Metastatic Breast Carcinoma in the Brain (tissue), 10 donors: ENCODE measurements around the gene INSIG1.

DNA sequence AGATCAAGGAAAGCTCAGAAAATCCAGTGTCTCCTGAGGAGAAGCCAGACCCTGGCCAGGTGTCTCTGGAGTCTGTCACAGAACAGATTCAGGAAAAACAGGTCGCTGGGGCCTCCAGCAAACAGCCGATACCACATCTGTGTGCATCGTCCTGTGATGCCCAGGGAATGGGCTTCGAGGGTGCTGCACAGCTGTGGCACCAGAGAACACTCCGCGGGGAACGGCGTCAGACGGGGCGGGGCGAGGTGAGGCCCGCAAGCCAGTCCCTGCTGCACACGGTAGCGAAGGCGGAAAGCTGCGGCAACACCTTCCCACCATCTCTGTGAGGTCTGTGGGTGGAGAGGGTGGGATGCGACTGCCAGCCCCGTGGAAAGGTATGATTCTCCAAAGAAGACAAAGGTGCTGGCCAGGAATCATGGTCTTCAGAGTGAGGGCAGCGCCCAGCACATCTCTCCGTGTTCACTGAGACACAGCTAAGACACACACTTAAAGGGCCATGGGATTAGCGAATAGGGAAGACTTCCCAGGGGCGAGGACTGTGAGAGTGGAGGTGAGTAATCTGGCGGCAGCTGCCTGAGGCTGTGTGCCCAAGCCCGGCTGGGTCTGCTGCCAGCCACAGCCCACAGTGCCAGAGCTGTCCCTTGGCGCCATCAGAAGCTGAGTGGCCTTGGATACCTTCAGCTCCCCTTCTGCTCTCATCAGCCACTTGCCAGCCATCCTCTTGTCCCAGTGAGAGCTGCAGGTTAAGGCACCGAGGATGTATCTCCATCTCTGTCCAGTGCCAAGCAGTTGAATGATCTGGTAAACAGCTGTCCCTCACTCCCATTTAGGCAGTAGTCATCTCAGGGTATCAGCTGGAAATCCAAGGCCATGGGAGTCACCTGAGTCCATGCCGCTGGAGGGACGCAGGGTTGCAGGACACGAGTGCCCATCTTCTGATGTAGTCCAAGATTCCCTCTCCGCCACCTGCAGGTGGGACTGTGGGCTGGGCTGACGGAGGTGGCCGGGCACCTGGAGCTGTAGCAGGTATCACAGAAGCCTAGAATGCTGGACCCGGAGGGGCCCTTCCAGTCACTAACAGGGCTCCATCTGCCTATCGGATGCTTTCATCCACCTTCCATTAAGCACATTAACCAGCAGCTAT, 17.5 kb downstream of the PRKAG2 start:
- PRO-cap, 10 experiments = peak in 1 of 10 experiments; most common plus-strand start position 631 of the sequence (in 1); most common minus-strand start position 461 of the sequence (in 1)

DNA sequence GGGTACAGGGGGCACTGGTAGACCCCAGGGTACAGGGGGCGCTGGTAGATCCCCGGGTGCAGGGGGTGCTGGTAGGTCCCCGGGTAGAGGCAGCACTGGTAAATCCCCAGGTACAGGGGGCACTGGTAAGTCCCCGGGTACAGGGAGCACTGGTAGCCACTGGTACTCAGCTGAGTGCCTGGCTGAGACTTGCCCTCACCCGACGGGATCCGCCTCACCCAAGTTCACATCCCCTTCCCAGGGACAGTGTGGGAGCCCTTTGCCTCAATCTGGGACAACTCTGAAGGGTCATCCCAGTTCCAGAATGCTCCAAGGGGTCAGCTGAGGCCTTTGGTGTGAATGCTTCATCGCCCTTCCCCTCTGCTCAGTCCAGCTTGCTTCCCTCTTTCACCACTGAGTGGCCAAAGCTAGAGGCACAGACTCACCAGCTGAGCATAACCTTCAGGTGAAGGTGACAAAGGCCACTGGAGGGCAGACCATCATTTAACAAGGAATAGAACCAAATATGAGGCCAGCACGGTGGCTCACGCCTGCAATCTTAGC, 13.7 kb downstream of the PRKAG2 start:
- PRO-cap, 10 experiments = no peak in any of the 10 experiments

GRCh38 chr7:151934558-151934982, 21.7 kb upstream of the GALNTL5 start:
- PRO-cap, 10 experiments = no peak in any of the 10 experiments

DNA sequence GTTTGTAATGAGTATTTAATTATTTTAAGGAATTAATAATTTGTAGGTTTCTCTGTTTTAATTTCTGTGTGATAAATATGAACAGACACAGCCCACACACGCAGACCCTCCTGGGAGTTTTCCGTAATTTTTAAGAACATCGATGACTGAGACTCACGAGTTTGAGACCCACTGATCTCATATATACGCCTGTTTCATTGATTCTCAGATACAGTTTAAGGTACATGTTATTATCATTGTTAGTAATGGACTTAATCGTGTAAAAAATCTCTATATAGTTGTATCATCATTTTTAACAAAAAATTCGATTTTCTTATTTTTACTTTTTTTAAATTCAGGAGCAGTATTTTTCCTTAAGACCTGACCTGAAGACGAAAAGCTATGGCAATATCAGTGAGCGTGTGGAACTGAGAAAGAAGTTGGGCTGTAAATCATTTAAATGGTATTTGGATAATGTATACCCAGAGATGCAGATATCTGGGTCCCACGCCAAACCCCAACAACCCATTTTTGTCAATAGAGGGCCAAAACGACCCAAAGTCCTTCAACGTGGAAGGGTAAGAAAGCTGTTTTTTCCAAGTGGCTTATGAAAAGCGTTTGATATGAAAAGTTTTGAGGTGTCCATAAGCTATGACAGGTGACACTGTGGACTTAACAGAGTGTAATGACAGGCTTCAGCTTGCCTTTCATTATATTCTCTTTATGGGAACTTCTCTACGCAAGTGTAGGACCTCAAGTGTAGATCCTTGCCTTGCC, 91.5 kb downstream of the GALNT11 start:
- PRO-cap, 10 experiments = no peak in any of the 10 experiments

- PRO-cap, 10 experiments = no peak in any of the 10 experiments
Measured at GRCh38 chr7:152130753-152131609, 105.5 kb downstream of the GALNT11 start.

GRCh38 chr7:152131610-152132769, 106.5 kb downstream of the GALNT11 start:
- PRO-cap, 10 experiments = no peak in any of the 10 experiments

- PRO-cap, 10 experiments = no peak in any of the 10 experiments
Measured at GRCh38 chr7:152383840-152384904, 51.6 kb downstream of the KMT2C start.

GRCh38 chr7:152397692-152398635, 37.8 kb downstream of the KMT2C start:
- PRO-cap, 10 experiments = no peak in any of the 10 experiments

DNA sequence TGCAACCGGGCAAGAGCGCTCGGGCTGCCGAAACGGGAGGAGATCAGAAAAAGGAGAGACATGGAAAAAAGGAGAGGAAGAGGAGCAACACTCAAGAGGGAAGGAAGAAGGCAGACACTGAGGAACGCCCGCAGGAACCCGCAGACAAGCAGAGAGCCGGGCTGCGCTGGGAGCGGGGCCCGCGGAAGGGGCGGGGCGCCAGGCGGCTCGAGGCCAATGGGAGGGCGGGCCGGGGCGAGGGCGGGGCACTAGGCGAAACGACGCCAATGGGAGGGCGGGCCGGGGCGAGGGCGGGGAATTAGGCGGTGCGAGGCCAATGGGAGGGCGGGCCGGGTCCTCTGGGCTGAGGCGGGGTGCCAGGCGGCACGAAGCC, 27.7 kb upstream of the KMT2C start:
- PRO-cap, 10 experiments = peak in 10 of 10 experiments; most common minus-strand start position 119 of the sequence (in 7)

GRCh38 chr7:152674670-152675372, 1.1 kb downstream of the XRCC2 start:
- PRO-cap, 10 experiments = no peak in any of the 10 experiments

- PRO-cap, 10 experiments = no peak in any of the 10 experiments
Measured at GRCh38 chr7:152933061-152933473, 173.5 kb downstream of the ACTR3B start.

- PRO-cap, 10 experiments = no peak in any of the 10 experiments
Measured at GRCh38 chr7:153858312-153858728, 193.9 kb upstream of the DPP6 start.

DNA sequence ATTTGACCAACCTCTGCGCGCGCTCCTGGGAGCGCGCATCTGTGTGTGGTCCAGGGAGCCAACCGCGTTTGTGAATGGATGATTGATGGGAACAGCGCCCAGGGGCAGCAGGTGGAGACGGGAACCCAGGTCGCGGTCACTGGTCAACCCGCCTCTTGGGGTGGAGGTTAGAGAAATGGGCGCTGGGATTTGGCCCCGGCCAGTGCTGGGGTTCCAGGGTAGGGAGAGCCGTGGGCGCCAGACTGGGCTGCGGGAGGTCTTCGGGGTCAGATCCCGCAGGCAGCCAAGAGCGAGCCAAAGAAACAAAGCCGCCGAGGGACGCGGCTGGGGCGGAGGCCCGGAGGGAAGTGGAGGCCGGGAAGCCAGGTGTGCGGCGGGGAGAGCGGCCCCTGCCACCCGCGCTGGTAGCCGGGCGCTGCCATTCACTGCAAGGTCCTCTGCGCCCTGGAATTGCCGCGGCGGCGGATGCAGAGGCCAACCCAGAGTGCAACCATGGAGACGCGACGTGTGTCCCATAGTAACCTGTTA, 165.9 kb upstream of the DPP6 start:
- PRO-cap, 10 experiments = no peak in any of the 10 experiments

GRCh38 chr7:154184121-154184737, 132.0 kb downstream of the DPP6 start:
- PRO-cap, 10 experiments = no peak in any of the 10 experiments

- PRO-cap, 10 experiments = no peak in any of the 10 experiments
Measured at GRCh38 chr7:155070448-155070795, 298 bp downstream of the HTR5A start.

GRCh38 chr7:155214313-155215327, 83.1 kb upstream of the INSIG1 start:
- PRO-cap, 10 experiments = peak in 4 of 10 experiments; most common plus-strand start chr7:155214502 (in 2); most common minus-strand start chr7:155214475 (in 2)

GRCh38 chr7:155274613-155275498, 22.8 kb upstream of the INSIG1 start:
- PRO-cap, 10 experiments = no peak in any of the 10 experiments

DNA sequence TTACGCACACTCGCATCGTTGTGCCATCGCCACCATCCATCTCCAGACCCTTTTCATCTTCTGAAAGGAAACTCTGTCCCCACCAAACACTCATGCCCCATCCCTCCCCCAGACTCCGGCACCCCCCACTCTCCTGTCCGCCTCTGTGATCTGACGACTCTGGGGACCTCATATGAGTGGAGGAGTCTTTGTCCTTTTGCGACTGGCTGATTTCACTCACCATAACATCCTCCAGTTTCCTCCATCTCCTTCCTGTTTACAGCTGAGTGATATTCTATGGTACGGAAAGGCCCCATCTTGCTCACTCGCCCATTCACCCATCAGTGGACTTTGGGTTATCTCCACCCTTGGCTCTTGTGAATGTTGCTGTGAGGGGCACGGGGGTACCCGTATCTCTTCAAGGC, 11.9 kb upstream of the INSIG1 start:
- PRO-cap, 10 experiments = no peak in any of the 10 experiments

DNA sequence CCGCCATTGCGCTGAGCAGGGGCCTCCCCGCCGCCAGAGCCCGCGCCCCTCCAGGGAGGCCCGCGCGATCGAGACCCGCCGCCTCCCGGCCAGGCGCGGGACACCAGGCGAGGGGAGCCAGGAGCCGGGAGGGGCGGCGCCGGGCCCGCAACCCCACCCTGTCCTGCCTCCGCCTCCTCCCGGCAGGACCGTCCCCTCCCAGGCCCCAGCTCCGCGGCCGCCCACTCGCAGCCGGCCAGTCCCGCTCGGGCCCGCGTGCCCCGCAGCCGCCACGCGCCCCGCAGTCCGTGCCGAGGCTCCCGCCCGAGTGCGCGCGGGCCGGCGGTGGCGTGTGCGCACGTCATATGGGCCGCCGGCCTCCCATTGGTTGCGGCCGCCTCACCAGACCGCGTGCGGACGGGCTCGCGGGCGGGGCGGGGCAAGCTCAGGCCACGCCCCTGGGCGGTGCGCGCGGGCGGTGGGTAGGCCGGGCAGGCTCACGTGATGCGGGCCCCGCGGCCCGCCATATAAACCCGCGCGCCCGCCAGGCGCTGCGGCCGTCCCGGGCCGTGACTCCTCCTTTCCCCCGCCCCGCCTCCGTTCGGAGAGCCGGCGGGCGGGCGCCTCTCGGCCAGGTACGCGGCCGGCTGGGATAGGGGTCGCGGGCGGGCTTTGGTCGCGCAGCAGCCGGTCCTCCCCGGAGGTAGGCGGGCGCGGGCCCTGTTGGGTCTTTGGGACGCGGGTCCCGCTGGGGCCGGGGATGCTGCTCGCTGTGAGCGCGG, at the start of gene INSIG1:
TSS of gene INSIG1 (plus strand) at position 533 of the 761 bp plus-strand sequence.
- PRO-cap, 10 experiments = peak in 10 of 10 experiments; most common plus-strand start position 533 of the sequence (in 6); most common minus-strand start position 313 of the sequence (in 8)

GRCh38 chr7:155307909-155308235, 10.2 kb downstream of the INSIG1 start:
- PRO-cap, 10 experiments = no peak in any of the 10 experiments